Karpas-422 (cell line): ENCODE measurements around a stretch of chr15.

DNA sequence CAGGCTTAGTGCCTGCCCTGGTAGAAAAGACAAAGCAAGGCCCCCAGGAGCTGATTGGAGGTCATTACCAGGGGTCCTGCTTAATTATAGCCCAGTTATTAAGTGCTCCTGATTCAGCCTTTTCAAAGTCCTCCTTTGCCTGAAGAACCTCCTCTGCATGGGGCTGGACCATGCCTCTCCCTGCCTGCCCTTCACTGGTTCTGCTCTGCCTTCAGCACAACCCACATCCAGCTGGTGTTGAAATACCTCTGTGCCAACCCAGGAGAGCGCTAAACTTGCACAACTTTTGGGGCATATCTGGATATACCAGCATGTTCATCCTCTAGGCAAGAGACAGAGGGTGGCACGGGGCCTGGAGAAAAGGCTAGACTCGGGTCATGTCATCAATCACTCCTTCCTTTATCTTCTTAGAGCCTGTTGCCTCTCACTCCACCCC, 4.7 kb downstream of the SEMA4B start:
- PRO-cap, result no peak
- RAMPAGE, long total RNA, result no peak

- PRO-cap, result no peak
- RAMPAGE, long total RNA, result no peak
Observed at GRCh38 chr15:90229749-90230800, 3.7 kb downstream of the CIB1 start.

GRCh38 chr15:90265042-90265445, 428 bp upstream of the NGRN start:
- PRO-cap, result no peak
- RAMPAGE, long total RNA, result no peak

GRCh38 chr15:90271021-90271808, 5.7 kb downstream of the NGRN start:
- PRO-cap, result no peak
- RAMPAGE, long total RNA, result no peak

DNA sequence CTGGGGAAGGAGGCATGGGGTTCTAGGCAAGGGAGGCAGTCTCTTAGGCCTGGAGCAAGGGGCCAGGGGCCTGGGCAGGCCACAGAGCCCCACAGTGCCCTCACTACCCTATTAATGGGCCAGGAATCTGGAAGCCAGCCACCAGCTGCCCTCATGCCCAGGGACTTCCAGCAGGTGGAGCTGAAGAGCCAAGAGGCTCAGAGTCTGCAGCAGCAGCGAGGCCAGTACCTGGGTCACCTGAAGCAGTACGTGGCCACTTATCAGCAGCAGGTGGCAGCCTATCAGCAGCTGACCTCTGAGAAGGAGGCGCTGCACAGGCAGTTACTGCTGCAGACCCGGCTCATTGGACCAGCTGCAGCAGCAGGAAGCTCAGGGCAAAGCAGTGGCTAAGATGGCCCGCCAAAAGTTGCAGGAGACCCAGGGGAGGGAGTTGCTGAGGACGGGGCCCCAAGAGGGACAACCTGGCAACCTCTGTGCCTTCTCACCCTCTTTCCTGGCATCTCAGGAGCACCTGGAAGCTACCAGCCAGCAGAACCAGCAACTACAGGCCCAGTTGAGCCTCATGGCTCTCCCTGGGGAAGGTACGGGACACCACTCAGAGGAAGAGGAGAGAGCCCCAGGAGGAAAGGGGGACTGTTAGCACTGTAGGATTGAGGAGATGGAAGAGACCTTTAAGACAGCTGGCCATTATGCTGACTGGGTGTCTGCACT, 28.0 kb downstream of the NGRN start:
- PRO-cap, result no peak
- RAMPAGE, long total RNA, result no peak

DNA sequence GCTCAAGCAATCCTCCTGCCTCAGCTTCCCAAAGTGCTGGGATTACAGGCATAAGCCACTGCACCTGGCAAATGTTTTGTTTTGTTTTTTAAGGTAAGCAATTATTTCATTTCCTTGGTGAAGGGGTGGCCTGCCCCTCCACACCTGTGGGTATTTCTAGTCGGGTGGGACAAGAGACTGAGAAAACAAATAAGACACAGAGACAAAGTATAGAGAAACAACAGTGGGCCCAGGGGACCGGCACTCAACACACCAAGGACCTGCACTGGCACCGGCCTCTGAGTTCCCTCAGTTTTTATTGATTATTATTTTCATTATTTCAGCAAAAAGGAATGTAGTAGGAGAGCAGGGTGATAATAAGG, 5.7 kb upstream of the ZNF774 start:
- PRO-cap, result no peak
- RAMPAGE, long total RNA, result no peak

GRCh38 chr15:90460336-90460902, 69.3 kb upstream of the CRTC3 start:
- PRO-cap, result no peak
- RAMPAGE, long total RNA, result no peak

- PRO-cap, result no peak
- RAMPAGE, long total RNA, result no peak
Observed at GRCh38 chr15:90533660-90534229, 4.0 kb downstream of the CRTC3 start.

DNA sequence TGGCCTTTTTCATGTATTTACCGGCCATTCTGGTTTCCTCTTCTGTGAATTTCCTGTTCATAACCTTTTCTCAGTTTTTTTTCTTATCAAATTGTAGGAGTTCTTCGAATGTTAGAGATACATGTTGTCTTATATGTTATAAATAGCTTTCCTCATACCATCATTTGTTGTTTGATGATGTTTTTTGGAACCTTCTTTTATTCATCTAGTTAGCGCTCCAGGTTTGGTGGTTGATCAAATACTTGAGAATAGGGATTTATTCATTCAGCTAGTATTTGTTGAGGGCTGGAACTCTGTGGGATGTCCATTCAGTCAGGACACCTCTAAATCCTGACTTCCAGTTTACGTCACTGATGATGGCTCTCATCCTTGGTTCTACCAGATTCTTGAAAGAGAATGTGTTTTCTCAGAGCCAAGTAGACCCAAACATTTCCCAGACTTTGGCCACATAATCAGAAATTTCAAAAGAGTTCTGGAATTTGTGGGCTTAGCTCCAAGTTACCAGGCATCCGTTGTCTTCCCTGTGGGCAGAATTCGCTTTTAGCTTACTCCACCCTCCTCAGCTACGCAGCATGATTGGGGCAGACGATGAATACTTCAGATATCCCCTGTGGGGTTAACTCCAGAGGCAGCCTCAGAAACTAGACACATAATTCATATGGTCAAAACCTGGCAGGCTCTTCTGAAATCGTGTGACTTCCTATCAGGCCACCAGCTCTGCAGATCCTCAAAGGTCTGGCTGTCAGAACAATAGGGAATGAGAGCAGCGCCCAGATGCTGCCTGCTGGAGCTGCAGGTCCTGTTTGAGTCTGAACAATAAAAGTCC, 30.4 kb downstream of the CRTC3 start:
- PRO-cap, result no peak
- RAMPAGE, long total RNA, result no peak

DNA sequence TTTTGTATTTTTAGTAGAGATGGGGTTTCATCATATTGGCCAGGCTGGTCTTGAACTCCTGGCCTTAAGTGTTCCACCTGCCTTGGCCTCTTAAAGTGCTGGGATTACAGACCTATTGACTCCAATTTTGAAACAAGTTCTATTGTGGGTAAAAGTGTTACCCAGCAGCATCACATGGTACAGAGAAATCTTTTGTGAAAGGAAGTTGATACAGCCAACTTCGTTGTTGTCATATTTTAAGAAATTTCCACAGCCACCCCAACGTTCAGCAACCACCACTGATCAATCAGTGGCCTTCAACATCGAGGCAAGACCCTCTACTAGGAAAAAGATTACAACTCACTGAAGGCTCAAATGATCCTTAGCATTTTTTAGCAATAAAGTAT, 38.8 kb downstream of the CRTC3 start:
- PRO-cap, result no peak
- RAMPAGE, long total RNA, result no peak

DNA sequence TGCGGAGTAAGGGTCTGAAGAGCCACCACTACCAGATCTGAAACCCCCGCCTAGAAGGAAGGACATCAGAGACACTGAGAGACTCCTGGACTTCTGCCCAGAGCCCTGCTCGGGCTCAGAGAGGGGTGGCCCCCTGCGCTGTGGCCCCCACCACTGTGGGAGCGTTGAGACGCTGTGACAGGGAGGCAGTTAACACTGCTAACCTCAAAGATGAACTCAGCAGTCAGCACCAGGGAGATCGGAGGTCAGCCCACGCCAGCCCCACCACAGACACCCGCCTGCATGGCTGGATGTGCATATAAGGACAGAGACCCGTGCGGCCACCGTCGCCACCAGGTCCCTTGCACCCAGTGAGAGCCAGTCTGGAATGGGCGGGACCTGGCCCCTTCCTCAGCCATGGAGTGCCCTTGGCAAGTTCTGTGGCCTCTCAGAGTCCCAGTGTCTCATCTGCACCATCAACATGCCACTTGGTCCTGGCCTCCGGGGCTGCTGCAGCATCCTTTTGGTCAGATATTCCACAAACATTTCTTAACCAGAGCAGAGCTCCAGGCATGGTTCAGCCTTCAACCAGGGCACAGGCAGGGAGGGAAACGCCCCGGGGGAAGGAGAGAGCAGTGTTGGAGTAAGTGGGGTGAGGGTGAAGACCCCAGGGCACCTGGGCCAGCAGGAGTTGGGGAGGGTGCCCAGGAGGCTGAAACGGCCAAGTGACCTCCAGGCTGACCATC, 48.5 kb upstream of the FURIN start:
- PRO-cap, result unidirectional peak, minus-strand start at position 336 of the sequence
- RAMPAGE, long total RNA, result no peak

DNA sequence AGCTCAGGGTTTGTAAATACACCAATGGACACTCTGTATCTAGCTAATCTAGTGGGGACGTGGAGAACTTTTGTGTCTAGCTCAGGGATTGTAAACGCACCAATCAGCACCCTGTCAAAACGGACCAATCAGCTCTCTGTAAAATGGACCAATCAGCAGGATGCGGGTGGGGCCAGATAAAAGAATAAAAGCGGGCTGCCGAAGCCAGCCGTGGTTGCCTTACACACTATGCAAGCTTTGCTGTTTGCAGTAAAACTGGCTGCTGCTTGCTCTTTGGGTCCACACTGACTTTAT, 42.2 kb upstream of the FURIN start:
- PRO-cap, result no peak
- RAMPAGE, long total RNA, result no peak

GRCh38 chr15:90845013-90845659, 23.3 kb upstream of the FURIN start:
- PRO-cap, result no peak
- RAMPAGE, long total RNA, result no peak

DNA sequence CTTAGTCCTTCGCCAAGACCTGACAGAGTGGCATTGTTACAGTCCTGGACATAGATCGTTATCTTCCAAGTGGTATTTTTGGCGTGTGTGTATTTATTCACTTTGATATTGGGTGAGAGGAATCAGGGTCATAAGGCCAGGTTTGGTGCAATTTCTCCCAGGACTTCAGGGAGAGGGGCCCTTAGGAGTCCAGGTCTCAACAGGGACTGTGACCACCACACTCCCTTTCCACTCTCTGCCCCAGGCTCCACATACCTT, 7.8 kb upstream of the FURIN start:
- PRO-cap, result no peak
- RAMPAGE, long total RNA, result no peak

GRCh38 chr15:90868901-90869494, 610 bp downstream of the FURIN start:
- PRO-cap, result no peak
- RAMPAGE, long total RNA, result no peak

DNA sequence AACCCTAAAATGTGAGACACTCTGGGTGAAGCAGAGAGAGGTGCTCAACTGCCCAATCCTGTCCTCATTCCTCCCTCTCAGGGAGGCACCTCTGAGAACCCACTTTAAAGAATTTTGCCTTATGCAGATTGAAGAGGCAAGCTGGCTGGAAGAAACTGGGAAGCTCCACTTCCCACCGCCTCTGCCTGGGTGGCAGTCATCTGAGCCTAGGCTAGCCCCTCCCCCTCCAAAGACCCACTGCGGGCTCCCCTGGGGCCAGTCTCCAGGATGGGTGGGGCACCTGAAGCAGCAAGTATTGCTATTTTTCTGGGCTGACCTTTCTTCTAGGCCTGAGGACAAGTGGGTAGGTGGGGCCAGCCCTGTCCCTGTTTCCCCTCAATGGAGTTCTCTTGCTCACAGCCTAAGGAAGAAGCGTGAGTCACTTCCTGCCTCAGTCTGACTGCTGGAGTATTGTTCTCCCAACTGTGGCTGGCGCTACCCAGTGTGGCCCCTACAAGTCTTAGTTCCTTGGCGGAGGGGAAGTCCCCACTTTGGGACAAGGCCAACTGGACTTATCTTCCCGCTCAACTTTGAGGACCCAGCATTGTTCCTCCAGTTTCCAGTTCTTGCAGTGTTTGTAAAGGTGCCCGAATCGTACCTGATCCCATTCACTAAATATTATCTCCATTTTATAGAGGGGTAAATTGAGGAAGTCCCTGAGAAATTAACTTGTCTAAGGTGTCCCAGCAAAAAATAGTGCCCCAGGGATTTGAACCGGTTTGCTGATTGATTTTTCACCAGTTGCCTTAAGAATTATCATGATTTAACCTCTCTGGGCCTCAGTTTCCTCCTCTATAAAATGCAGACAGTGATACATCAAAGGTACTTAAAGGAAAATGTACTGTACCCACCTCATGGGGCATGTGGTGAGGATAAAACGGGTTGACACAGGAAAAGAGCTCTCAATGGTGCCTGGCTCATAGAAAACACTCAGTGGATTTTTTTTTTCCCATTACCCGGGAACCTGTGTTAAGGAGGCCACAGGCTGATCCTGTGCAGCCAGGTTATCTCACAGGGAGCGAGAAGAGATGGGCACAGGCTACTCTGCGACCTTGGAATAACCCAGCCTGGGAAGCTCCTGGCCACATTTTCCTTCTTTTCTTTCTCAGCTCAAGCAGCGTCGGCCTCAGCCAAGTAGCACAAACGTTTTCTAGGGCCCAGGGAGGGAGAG, 1.5 kb downstream of the FURIN start:
- PRO-cap, result no peak
- RAMPAGE, long total RNA, result no peak

GRCh38 chr15:90873536-90874656, 5.5 kb downstream of the FURIN start:
- PRO-cap, result no peak
- RAMPAGE, long total RNA, result no peak

DNA sequence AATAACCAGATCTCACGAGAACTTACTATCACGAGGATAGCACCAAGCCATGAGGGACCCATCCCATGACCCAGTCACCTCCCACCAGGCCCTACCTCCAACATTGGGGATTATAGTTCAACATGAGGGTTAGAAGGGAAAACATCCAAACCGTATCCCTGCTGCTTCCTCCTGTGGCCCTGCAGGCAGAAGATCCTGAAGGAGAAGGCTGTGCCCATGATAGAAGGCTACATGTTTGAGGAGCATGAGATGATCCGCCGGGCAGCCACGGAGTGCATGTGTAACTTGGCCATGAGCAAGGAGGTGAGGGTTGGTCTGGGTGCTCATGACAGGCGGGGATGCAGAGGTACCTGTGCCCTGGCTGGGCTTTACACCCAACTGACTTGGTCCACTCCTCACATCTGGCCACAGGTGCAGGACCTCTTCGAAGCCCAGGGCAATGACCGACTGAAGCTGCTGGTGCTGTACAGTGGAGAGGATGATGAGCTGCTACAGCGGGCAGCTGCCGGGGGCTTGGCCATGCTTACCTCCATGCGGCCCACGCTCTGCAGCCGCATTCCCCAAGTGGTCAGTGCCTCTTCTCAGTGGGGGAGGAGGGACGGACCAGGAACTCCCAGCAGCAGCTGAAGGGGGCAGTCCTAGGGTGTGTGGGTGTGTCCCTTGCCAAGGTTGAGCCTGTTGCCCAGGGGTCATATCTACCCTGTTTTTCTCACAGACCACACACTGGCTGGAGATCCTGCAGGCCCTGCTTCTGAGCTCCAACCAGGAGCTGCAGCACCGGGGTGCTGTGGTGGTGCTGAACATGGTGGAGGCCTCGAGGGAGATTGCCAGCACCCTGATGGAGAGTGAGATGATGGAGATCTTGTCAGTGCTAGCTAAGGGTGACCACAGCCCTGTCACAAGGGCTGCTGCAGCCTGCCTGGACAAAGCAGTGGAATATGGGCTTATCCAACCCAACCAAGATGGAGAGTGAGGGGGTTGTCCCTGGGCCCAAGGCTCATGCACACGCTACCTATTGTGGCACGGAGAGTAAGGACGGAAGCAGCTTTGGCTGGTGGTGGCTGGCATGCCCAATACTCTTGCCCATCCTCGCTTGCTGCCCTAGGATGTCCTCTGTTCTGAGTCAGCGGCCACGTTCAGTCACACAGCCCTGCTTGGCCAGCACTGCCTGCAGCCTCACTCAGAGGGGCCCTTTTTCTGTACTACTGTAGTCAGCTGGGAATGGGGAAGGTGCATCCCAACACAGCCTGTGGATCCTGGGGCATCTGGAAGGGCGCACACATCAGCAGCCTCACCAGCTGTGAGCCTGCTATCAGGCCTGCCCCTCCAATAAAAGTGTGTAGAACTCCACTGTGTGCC, 1.5 kb upstream of the RCCD1 start:
- PRO-cap, result no peak
- RAMPAGE, long total RNA, result no peak

GRCh38 chr15:90956319-90957074, 1.8 kb downstream of the RCCD1 start:
- PRO-cap, result no peak
- RAMPAGE, long total RNA, result no peak

GRCh38 chr15:91223815-91224425, 123.9 kb downstream of the SV2B start:
- PRO-cap, result no peak
- RAMPAGE, long total RNA, result no peak